H9 (cell line): ENCODE measurements around the genes IP6K2, WDR6, DAG1 and IP6K1.

GRCh38 chr3:48686495-48686989, 827 bp upstream of the NCKIPSD start:
- PRO-cap, result no peak

DNA sequence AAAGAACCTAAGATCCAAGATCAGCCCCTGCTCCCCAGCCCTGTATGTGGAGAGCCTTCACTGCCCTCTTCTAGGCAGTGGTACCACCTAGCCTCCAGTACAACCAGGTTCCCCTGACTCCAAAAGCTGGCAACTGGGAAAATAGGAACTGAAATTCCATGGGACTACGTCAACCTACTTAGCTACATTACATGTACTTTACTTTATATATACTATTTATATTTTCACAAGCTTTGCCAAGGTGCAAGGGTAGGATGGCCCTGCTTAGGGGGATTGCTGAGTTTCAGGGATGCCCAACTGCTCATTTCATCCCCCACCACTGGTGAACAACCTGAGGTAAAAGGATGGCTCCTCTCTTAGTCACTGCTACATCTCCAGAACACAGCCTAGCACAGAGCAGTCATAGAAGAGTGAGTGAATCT, 6.6 kb upstream of the NCKIPSD start:
- PRO-cap, result no peak

GRCh38 chr3:48692853-48693443, 7.2 kb upstream of the NCKIPSD start:
- PRO-cap, result no peak

DNA sequence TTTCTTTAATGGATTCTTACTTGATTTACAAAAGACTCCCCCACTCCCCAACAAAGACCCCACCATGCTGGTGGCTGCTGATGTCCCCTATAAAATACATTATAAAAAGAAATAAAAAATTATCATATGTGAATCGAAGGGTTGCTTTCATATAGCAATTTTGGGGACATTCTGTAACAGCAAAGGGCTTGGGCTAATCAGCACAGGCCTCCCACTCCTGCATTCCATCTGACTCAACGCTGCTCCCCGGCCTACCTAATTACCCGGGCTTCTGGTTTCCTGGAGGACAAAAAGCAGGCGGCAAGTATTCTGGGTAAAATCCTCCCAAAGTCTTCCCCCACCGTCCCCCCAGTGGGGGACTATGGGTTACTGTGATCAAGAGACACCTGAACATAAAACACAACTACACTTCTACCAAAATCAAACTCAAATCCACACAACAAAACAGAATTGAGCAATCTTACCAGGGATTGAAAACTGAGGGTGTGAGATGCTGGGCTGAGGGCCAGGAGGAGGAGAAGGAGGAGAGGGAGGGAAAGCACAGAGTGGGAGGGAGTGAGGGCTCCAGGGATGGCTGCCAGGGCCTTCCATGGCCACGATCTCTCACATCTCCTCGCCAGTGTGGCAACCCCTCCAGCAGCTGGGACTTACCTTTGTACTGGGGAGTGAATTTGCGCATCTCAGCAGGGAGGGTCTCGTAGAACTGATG, 8.9 kb upstream of the NCKIPSD start:
- PRO-cap, result no peak

GRCh38 chr3:48716467-48717589, at the start of gene IP6K2:
Gene IP6K2 (minus strand): TSS chr3:48717221.
- PRO-cap, result bidirectional peak, plus-strand start at chr3:48716663, minus-strand start at chr3:48716733; bidirectional peak, plus-strand start at chr3:48716975, minus-strand start at chr3:48716950; bidirectional peak, plus-strand start at chr3:48717455, minus-strand start at chr3:48717188

DNA sequence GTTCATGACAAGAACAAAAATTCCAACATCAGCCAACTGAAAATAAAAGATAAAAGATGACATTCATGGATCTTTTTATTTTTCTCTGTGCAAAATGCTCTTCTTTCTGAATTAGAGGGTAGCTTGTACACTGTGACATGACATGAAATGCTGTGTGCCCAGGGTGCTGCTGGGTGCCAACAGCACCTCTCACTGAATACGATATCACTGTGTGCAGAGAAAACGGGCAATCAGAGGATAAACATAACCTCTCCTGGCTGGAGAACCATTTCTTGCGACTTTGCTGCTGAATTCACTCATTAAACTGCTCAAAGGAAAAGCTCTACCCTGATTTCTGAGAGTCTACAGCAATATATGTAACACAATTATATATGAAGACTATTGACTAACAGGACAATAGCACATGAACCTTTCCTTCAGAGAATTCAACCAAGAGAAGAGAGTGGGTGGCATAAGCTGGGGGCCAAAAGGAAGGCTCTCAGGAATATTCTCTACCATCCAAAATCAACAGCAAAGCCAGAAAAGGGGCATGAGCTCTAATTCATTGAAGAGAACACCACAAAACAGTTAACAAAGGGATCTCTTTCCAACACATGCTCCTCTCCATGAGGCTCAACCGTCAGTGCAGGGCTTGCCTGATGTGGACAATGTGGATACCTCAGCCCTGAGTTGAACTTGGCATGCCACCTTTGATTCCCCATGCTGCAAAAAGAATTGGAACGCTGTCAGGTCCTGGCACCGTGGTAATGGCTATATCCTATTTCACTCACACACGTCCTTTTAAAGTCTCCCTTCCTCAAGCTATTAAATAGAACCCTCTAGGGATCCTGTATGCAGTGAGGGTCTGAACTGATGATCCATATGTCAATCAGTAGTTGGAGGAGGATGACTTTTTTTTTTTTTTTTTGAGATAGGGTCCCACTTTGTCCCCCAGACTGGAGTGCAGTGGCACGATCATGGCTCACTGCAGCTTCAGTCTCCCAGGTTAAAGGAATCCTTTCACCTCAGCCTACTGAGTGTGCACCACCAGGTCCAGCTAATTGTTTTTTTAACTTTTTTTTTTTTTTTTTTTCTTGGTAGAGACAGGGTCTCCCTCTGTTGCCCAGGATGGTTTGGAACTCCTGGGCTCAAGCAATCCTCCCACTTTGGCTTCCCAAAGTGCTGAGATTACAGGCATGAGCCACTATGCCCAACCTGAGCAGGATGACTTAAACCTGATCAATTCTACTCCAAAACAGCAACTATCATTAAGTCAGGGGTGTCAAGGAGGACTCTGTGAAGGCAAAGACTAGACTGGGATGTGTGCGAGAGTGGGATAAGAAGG, 30.7 kb upstream of the IP6K2 start:
- PRO-cap, result no peak

- PRO-cap, result no peak
Observed at GRCh38 chr3:48983297-48983676, 6.8 kb upstream of the P4HTM start.

DNA sequence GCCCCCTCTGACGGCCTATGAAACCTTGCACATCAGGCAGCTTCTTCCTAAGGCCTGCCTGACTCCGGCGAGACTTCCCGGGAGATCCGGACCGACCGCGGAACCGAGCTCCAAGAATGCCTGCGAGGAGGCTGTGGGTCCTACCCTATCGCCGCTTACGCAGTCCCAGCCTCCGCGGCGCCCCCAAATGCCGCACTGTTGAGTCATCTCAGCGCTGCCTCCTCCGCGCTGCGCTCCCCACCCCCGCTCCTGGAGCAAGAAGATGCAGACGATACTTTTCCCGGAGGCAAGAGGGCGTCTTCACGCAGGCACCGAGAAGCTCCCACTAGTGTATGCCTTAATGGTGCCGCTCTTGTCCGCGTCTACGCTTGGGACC, 434 bp upstream of the P4HTM start:
- PRO-cap, result bidirectional peak, plus-strand start at position 267 of the sequence, minus-strand start at position 118 of the sequence

DNA sequence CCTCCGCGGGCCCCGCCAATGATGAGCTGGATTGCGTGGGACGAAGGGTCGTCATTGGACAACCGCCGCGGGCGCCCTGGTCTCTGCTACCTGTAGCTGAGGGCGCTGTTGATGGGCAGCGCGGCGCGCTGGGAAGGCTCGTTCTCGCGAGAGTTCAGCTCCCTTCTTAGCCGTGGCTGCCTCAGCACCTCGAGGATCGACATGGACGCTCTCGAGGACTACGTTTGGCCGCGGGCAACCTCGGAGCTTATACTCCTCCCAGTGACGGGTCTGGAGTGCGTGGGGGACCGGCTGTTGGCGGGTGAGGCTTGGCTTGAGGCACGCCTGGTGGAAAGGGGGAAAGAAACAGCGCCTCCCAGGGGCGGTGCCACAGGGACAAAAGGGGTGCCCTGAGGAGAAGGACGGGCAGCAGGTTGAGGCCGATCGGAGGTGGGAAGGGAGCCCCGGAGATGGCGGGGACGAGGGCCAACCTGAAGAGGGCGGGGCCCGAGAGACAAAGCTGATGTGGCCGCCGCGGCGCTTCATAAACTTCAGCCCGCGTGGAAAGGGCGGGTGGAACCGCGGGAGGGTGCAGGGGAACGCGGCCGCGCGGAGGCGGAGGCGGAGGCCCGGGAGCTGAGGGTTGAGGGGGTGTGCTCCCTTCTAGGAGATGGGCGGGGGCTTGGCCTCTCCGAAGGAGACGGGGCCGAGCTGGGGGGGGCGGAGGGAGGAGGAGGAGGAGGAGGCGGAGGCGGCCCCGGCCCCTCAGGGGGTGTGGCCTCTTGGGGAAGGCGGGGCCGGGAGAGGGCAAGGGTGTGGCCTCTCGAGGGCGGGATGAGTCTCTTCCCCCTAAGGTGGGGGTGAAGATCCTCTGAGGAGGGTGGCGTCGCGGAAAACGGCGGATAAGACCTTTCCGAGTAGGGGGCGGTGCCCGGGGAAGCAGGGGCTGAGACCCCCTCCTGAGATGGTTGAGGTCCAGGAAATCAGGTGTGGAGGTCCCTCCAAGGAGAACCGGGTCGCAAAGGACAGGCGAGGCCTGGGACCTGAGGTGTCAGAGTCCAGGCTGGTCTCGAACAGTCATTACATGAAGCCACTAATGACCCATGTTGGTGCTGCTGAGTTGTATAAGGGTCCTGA, at the start of gene WDR6:
Gene WDR6, plus strand, starts transcription at position 161 of the 1,116 bp plus-strand sequence.
- PRO-cap, result bidirectional peak, plus-strand start at position 193 of the sequence, minus-strand start outside the sequence; bidirectional peak, plus-strand start at position 816 of the sequence, minus-strand start at position 617 of the sequence; unidirectional peak, plus-strand start at position 1,033 of the sequence

GRCh38 chr3:49103819-49104018, 838 bp downstream of the QARS1 start:
- PRO-cap, result no peak

DNA sequence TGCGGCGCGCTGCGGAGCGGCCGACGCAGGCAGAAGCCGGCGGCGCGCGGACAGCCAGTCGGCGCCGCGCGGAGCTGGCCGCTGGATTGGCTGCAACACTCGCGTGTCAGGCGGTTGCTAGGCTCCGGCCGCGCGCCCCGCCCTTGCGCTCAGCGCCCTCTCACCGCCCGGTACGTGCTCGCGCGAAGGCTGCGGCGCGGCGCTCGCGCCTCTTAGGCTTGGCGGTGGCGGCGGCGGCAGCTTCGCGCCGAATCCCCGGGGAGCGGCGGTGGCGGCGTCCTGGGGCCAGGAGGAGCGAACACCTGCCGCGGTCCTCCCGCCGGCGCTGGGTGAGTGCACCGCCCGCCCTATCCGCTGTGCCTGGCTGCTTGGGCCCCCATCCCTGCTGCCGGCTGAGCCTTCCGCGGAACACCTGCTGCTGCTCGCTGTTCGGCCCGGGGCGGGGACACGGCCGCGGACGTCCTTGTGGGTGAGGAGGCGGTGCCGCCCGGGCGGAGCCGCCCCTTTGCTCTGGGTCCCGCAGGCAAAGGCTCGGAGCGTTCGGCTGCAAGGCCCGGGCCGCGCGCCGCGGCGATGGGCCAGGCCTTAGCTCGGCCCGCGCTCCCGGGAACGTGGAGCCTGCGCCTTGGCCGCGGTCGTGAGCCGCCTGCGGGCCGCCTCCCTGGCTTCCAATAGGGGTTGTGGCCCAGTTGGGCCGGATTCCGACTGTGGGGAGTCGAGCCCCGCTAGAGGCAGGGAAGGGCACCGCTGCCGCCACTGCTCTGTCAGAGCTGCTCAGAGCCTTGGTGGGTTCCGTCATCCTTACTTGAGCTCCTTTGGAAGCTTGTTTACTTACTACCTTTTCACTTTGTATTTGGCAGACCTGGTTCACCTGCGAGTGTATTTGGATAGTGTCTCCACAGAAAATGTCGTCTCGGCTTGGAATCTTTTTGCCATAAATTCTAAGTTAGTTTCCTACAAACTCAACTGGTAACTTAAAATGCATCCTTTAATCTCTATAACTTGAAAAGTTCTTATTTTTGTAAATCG, at the start of gene DAG1:
Gene DAG1, plus strand, starts transcription at position 163 of the 1,029 bp plus-strand sequence.
- PRO-cap, result bidirectional peak, plus-strand start at position 32 of the sequence, minus-strand start outside the sequence; bidirectional peak, plus-strand start at position 526 of the sequence, minus-strand start at position 414 of the sequence; bidirectional peak, plus-strand start at position 767 of the sequence, minus-strand start at position 648 of the sequence; unidirectional peak, minus-strand start at position 829 of the sequence

- PRO-cap, result no peak
Observed at GRCh38 chr3:49501039-49501750, 31.1 kb downstream of the DAG1 start.

- PRO-cap, result no peak
Observed at GRCh38 chr3:49647598-49648175, 26.5 kb upstream of the APEH start.

DNA sequence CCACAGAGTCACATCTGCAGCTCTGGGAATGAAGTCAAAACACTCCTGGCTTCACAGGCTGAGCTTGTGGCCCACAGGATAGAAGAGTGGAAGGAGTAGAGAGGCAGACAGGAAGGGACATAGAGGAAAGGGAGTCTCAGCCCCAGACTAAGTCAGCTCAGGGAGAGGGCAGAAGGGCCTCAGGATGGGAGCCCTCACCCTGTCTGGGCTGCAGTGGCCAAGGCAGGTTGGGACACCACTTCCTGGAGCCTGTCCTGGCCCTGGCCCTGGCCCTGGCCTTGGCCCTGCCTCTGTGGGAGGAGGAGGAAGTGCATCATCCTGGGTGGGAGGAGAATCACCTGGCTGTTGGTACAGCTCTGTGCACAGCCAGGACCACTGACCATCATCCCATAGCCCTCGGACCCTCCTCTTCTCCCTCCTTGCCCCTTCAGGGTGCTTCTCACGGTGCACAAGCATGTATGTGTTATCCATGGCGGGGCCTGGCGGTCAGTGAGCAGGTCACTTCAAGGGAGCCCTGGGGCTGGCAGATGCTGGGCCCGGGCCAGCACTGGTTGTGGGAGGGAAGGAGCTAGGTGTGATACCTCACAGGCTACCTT, 8.3 kb upstream of the APEH start:
- PRO-cap, result no peak

- PRO-cap, result no peak
Observed at GRCh38 chr3:49722365-49723188, 1.2 kb downstream of the GMPPB start.

GRCh38 chr3:49723189-49723664, 524 bp downstream of the GMPPB start:
- PRO-cap, result bidirectional peak, plus-strand start at chr3:49723507, minus-strand start at chr3:49723414

DNA sequence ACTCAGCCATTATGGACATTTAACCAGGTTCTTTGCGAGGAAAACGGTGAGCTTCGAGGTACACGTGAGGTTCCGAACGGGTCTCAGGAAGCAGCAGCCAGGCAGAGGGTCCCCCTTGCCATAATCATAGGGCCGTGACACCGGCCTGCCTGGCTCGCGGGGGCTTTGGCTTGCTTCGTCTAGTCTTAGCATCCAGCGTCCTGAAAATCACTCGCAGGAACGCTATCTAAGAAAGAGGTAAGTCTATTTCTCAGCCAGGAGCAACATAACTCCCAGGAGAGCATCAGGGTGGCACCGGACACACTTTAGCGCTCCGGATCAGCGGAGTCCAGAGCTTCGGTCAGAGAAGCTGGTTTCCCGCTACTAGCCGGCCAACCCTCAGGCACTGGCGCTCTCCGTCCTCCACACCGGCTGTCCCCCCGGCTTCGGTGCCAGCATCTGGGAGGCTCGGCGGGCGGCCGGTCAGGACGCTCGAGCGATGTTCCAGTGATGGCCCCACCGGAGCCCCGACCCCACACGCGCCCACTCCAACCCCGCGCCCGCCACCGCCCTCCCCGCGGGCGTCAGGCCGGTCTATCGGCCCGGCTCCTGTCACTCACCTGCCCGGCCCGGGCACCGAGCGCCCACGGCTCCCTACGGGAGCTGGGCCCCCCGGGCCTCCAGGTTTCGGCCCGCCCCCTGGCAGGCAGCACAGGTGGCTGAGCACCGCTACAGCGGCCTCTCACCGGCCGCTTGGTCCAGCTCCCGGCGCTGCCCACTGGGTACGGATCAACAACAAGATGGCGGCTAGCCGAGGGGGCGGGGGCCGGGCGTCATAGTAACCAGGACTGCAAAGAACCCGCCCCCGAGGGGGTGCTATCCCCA, at the start of gene IP6K1:
Gene IP6K1, minus strand, starts transcription at position 788 of the 864 bp plus-strand sequence.
- PRO-cap, result bidirectional peak, plus-strand start outside the sequence, minus-strand start at position 734 of the sequence

- PRO-cap, result no peak
Observed at GRCh38 chr3:49898942-49899305, 4.7 kb downstream of the MST1R start.

GRCh38 chr3:49902959-49903689, 549 bp downstream of the MST1R start:
- PRO-cap, result no peak

GRCh38 chr3:50100760-50101329, 12.1 kb downstream of the RBM5 start:
- PRO-cap, result no peak